Measurements from ENCODE around the gene TFF2.

DNA sequence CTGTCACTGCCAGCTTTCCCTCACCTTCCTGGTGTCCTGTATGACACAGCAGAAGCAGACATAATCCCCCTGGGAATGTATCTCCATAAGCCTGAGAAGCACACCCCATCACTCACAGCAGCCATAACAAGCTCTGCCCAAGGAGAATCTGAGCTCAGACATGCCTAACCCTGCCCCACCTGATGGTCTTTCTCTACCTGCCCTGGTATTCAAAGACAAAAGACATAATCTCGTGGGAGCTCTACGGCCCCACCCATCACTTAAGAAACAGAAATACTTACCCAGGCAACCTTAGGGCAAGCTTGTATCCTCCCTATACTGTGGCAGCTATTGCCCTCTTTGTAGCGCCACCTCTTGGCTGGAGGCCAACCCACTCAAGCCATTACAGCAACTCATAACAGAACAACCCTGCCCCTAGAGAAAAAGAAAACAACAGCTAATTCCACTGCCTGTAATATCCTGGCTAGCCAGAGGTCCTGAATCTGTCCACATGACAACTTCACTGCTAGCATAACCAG, 14.8 kb upstream of the MX1 start:
- RRBS = no CpG with 5 or more reads among the region's 3 CpGs

GRCh38 chr21:41566502-41567208, 58.7 kb upstream of the TMPRSS2 start:
- RRBS = no CpG with 5 or more reads among the region's 5 CpGs

DNA sequence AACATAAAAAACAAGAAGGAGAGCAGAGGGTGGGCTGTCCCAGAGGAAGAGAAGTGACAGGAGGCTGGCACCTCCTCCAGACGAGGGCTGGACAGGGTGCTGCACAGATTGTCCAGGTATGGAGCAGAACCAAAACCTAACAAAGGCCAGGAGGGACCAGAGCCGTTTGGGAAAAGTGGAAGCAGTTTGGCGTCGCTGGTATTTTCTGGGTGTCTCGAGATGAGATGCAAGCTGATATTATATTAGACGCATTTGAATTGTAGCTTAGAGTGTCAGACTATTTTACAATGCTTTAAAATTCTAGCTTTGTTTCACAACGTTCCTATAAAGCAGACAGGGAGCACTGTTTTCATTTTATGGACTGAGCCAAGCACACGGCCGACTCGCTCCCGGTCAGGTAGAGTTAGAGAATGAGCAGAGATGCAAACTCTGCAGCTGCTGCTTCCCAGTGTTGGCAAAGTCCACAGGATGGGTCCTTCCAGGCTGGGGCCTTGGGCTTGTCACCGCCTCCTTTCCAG, 60.7 kb upstream of the TMPRSS2 start:
- RRBS = no CpG with 5 or more reads among the region's 12 CpGs

DNA sequence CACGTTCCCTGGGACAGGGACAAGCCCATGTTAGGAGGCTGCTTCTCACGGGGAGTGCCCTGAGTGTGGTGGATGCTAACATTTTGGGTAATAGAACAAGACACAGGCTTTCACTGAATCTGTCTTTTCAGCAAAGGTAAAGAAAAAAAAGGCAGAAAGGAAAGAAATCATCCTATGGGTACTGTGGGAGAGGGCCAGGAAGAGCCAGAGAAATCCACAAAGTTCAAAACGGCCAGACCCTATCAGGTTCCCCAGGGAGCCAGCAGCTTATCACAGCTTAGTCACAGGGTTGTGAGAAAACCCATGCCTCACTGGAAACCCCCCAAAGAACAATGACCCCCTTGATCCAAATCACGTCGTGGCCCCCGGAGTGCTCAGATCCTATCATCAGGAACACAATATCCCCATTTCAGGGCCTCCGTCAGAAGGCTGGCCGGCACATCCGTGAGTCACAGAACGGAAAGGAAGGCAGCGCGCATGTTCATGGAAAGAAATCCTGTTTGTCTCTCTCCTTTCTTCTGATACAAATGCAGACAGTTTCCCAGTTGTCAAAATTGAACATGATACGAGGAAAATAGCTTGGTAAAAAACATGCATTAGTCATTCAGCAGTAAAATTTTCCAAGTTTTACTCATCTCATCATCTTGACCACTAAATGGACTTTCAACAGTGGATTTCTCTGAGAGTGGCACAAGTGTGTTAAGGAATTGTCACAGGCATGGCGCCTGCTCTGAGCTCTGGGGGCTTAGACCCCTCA, 125.0 kb downstream of the RIPK4 start:
- RRBS = 78% methylated on average over 1 of the region's 14 CpGs

DNA sequence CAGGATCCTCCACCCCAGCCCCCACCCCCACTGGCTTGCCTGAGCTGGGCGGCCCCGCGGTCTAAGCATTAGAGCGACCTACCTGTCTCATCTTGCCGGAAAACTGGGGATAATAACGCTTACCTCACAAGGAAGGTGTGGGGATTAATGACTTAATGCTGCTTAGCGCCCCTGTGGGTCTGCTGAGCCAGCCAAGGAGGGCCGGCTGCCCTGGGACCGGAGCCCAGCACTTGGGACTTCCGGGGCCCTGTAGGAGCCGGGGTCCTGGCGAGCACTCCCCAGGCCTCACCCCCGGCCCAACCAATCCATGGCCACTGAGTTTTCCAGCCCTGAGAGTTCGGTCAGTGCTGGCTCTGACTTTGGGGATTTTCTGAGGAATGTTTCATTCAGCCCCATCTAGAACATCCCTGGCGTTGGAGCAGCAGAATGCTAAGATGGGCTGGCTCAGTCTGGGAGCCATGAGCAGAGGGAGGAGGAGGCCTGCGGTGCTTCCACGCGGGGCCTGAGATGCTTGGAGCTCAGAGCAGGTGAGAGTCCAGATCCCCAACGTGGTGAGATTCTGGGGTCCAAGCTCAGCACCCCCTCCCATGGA, 98.0 kb downstream of the RIPK4 start:
- RRBS = 48% methylated on average over 2 of the region's 19 CpGs

GRCh38 chr21:41712123-41712683, 54.6 kb downstream of the RIPK4 start:
- RRBS = 76% methylated on average over 6 of the region's 19 CpGs

- RRBS = 90% methylated on average over 4 of the region's 11 CpGs
These were observed 54.1 kb downstream of the RIPK4 start for GRCh38 chr21:41712684-41713185.

GRCh38 chr21:41814052-41814438, 47.2 kb upstream of the RIPK4 start:
- RRBS = no CpG with 5 or more reads among the region's 14 CpGs

DNA sequence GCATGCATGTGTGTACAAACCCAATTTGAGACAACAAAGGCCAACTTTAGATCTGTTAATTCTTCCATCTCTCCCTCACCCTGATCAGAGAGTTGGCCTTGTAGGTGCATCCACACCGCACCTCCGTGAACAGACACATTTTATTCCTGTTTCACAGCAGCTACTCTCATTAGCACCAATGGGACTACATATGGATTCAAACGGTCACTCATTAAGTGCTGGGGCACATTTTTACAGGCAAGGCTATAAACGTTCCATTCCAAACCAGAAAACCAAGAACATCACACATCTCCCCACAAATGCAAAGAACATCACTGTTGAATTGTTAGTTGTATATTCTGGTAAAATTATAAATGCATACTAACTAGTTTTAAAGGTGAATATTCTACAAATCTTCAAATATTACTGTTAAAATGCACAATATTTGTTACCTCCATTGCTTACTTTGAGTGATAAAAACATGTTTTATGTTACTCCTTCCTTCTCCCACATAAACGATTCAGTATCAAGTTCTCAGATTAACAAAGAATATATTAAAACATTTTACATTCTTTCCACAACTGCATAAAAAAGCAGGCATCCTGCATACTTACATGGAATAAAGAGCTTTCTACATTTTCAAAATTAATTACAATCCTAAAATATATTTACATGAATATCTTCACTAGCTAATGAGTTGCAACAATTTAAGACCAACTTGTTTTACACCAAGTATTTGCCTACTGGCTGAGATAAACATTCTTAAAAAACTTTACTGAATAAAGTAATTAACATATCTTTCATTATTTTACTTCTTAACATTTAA, 22.2 kb downstream of the ZBTB21 start:
- RRBS = no CpG with 5 or more reads among the region's 5 CpGs

DNA sequence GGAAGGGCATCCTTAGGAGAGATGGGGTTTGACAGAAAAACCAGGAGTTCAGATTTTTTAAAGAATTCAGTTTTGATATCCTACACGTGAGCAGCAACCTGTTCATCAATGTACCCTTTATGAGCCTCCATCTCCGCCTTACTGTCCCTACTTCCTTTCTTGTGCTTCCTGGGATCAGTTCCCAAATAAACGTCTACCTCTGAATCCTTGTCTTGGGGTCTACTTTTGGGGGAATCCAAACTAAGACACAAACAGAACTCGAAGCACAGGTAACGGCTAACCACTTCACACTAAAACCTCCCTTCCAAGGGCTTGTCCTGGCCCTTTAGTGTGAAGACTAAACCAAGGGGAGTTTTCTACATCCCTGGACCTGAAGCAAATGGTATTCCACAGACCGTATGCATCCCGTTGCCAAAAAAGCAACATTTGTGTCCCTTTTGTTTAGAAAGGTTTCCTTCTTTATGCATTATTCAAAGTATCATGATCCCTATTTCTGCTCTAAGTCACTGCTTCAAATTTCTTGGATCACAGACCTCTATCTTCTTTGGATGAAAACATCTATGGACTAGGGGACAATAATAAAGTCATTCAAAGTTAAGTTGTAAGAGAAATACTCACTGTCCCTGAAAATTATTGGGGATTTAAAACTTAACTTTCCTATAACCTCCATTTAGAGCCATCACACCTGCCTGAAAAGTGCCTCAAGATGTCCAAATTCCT, 9.8 kb downstream of the ZBTB21 start:
- RRBS = no CpG with 5 or more reads among the region's 7 CpGs

- RRBS = no CpG with 5 or more reads among the region's 30 CpGs
These were observed 7.3 kb upstream of the UMODL1 start for GRCh38 chr21:42063508-42064623.

- RRBS = no CpG with 5 or more reads among the region's 16 CpGs
These were observed 14.3 kb downstream of the ABCG1 start for GRCh38 chr21:42232900-42233966.

DNA sequence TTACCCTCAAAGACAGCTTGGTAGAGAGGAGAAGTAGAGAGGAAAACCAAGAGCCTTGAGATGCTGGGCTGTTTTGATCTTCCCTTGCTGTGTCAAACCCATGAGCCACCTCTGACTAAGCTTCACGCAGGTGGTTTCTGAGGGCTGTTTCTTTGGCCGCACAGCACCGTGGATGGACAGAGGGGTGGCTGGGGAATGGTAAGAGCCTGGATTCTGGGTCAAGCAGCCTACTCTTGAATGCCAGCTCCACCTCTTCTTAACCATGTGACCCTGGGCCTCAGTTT, 18.7 kb downstream of the ABCG1 start:
- RRBS = no CpG with 5 or more reads among the region's 3 CpGs

DNA sequence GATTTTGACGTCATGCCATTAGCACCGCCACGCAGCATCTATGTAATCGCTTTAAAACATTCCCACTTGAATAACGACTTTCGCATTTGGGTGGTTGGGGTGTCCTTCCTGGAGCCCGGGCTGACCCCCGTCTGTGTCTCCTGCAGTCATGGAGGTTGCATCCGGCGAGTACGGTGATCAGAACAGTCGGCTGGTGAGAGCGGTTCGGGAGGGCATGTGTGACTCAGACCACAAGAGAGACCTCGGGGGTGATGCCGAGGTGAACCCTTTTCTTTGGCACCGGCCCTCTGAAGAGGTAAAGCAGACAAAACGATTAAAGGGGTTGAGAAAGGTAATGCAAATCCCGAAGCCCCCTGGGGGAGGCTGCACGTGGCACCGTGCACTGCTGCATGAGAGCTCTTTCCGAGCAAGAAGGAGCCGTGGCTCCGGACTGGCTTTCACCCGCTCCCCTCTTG, 27.4 kb downstream of the TFF3 start:
- RRBS = no CpG with 5 or more reads among the region's 25 CpGs

- RRBS = 70% methylated on average over 2 of the region's 20 CpGs
These were observed 14.0 kb downstream of the TFF3 start for GRCh38 chr21:42301138-42301678.

GRCh38 chr21:42350792-42351333, at the start of gene TFF2:
Gene TFF2, minus strand, starts transcription at chr21:42350994.
- RRBS = no CpG with 5 or more reads among the region's 16 CpGs

- RRBS = no CpG with 5 or more reads among the region's 2 CpGs
These were observed 1.7 kb downstream of the SLC37A1 start for GRCh38 chr21:42515330-42515752.

DNA sequence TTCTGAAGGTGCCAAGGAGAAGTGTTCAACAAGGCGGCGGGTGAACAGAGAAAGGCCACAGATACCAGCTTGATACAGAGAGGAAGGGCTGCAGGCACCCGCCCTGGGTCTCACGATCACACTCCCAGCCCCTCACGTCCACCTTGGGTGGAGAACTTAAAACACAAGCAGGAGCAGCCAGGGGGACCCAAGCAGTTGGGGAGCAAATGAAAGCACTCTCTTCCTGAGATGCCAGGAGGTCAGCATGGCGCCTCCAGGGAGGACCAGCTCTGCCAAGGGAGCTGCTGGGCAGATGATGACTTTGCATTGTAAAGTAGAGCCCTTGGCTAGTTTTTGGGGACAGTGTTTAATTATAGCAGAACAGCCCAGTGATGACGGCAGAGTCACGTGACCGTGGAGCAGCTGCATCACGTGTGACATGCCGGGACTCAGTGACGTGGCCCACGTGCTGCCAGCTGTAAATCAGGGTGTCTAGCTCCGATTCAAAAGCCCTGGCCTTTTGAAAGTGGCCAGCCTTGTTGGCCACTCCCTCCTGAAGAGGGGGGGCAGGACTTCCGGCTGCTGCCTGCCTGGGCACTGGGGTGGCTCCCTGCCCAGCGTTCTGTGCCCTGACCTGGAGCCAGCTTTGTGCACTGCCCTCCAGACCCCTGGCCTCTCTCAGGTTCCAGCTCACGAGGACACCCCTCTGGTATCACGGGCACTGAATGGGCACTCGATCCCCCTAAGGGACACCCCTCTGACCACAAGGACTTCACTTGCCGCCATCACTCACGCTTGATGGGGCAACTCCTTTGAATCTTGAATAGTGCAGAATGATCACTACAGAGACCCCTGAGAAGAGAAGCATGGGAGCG, 19.1 kb downstream of the SLC37A1 start:
- RRBS = no CpG with 5 or more reads among the region's 22 CpGs

GRCh38 chr21:42652466-42653324, 726 bp upstream of the PDE9A start:
- RRBS = 5% methylated on average over 6 of the region's 34 CpGs

DNA sequence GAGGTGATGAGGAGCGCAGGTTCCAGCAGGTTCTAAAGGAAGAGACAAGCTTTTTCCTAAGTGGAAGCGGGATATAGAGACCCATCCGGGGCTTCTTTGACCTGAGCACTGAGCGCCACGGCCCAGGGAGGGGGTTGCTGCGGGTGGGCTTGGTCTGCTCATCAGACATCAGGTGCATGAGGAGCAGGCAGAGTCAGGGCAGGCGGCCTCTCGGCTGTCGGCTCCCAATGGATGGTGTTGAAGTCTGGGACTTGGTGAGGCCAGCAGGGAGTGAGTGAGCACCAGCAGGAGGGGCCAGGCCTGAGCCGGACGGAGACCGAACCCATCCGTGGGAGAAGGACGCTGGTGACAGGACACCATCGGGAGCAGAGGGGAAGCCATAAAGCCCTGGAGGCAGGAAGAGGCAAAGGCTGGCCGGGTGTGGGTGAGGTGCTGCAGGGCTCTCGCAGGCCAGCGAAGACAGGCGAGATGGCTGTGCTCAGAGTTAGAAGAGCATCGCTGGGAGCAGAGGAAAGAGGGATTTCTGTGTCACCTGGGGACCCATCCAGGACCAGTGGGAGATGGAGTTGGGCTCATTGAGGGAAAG, 49.7 kb downstream of the PDE9A start:
- RRBS = no CpG with 5 or more reads among the region's 20 CpGs

Data from Jurkat, Clone E6-1 (cell line).